Colonic mucosa (tissue), 1 donor: Measurements from ENCODE around the genes GOLGA6C and NEIL1.

GRCh38 chr15:74670935-74672018 is 24.5 kb downstream of the EDC3 start:
- PRO-cap, result no peak

DNA sequence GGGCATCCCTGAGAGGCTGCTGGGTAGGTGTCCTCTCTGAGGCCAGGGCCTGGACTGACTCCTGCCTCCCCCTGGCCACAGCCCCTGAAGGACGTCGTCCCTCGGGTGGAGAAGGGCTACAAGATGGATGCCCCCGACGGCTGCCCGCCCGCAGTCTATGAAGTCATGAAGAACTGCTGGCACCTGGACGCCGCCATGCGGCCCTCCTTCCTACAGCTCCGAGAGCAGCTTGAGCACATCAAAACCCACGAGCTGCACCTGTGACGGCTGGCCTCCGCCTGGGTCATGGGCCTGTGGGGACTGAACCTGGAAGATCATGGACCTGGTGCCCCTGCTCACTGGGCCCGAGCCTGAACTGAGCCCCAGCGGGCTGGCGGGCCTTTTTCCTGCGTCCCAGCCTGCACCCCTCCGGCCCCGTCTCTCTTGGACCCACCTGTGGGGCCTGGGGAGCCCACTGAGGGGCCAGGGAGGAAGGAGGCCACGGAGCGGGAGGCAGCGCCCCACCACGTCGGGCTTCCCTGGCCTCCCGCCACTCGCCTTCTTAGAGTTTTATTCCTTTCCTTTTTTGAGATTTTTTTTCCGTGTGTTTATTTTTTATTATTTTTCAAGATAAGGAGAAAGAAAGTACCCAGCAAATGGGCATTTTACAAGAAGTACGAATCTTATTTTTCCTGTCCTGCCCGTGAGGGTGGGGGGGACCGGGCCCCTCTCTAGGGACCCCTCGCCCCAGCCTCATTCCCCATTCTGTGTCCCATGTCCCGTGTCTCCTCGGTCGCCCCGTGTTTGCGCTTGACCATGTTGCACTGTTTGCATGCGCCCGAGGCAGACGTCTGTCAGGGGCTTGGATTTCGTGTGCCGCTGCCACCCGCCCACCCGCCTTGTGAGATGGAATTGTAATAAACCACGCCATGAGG is 10.1 kb upstream of the LMAN1L start:
- PRO-cap, result no peak

DNA sequence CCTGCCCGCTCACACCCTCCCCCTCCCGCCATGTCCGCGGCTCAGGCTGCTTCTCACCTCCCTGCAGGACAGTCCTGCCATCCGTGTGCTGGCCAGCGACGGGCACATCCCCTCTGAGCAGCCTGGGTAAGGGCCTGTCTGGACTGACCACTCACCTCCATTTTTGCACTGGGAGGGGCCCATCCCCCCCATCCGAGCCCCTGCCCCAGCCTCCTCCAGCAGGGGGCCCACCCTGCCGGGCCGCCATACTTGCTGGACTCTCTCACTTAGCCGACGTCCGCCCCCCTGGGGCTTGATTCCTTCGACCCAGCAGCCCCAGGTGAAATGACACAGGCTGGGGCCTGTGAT is 3.9 kb downstream of the LMAN1L start:
- PRO-cap, result no peak

GRCh38 chr15:74906110-74906730 is 431 bp downstream of the FAM219B start:
- PRO-cap, result bidirectional peak, plus-strand start at chr15:74906287, minus-strand start at chr15:74906283

- PRO-cap, result no peak
Measured at GRCh38 chr15:75007385-75007612, 11.9 kb downstream of the SCAMP5 start.

- PRO-cap, result no peak
Measured at GRCh38 chr15:75019504-75020391, 3.6 kb upstream of the PPCDC start.

- PRO-cap, result no peak
Measured at GRCh38 chr15:75198503-75199054, 3.1 kb upstream of the C15orf39 start.

DNA sequence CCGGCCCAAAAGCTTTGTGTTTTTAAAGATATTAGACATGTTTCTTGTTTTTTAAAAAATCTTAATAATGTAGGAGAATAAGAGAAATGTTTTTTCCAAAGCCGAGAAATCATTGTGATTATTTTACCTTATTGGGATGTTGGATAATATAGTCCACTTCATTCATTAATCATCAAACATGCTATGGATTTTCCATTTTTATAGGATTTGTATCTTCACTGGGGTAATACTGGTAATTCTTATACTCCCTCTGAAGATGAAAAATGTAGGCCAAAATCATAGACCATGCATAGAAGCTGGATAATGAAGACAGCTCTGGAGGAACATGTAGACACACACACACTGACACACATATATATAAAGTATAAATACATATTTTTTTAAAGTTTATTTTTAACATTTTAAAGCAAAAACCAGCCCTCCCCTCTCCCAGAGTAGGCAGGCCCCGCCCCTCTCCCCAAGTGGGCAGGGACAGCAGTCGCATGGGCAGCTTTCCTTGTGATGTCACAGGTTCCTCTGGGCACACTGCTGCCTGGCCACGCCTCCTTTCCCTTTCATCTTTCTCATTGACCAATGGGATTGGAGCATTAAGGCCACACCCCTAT is at the start of gene GOLGA6C:
Gene GOLGA6C, plus strand, starts transcription at position 423 of the 605 bp plus-strand sequence.
- PRO-cap, result no peak

- PRO-cap, result bidirectional peak, plus-strand start at chr15:75347043, minus-strand start at chr15:75346932; unidirectional peak, minus-strand start at chr15:75347301; bidirectional peak, plus-strand start at chr15:75347624, minus-strand start at chr15:75347555
Measured at GRCh38 chr15:75346740-75347759, at the start of gene NEIL1. TSS of gene NEIL1 (plus strand) at chr15:75347039.

DNA sequence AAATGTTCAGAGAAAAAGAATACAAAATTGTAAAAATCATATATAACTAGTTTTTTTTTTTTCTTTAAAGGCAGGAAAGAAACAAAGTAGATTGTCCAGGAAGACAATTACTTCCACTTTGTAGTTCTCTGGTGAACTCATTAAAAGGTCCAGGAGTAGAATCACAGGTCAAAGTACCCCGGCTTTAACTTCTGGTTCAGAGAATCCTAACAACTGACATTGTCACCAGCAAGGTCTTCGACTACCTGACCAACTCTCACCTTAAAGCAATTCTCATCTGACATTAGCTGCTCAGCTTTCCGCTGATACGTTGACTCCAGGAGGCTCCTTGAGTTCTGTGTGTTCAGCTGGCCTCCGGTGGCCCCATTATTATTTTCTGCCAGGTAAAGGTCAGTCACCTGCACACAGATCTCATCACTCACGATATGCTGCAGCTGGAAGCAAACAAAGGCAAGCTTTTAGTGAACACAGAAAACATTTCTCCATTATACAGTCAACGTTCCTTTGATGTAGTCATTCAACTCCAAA is 15.7 kb upstream of the MAN2C1 start:
- PRO-cap, result no peak

- PRO-cap, result no peak
Measured at GRCh38 chr15:75391337-75392216, 23.2 kb upstream of the MAN2C1 start.

- PRO-cap, result bidirectional peak, plus-strand start at chr15:75455967, minus-strand start at chr15:75455752; bidirectional peak, plus-strand start at chr15:75456327, minus-strand start at chr15:75456315
Measured at GRCh38 chr15:75455694-75456512, 4.4 kb upstream of the SIN3A start.

DNA sequence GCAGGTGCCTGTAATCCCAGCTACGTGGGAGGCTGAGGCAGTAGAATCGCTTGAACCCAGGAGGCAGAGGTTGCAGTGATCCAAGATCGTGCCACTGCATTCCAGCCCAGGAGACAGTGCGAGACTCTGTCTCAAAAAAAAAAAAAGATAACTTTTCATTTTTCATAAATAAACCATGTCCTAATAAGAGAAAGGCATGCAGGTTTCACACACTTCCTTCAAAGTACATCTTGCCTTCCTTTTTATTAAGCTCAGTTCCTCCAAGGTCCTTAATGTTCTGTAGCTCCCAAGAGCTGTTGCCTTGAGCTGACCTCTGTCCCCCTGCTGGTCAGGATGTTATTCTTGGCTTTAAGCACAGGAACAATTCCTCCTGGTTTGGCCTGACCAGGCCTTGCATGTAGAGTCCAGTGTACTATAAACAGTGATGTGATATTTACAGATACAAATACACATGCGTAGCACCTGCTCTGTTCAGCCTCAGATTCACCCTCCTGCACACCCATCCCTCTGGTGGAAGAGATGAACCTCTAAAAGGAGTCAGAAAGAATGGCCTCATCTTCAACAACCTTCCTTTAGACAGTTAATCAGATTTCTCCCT is 46.7 kb downstream of the PTPN9 start:
- PRO-cap, result no peak

- PRO-cap, result unidirectional peak, plus-strand start at chr15:75543303
Measured at GRCh38 chr15:75542987-75543601, 36.0 kb downstream of the PTPN9 start.

DNA sequence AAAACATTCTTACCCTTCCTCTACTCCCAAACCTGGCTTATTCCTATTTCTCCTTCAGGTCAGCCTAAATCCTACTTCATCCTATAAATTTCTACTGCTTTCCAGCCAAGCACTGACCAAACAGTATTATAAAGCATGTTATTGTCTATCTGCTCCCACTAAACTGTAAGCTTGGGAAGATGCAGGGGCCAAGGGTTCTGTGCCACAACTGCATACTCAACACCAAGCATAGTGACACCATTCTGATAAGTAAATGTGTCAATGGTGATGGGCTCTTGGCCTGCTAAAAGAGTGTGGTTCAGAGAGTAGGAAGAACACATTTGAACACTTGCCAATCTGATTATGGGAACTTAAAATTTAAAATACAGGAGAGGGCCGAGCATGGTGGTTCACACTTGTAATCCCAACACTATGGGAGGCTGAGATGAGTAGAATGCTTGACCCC is 34.2 kb downstream of the PTPN9 start:
- PRO-cap, result no peak

GRCh38 chr15:75570144-75570428 is 9.0 kb downstream of the PTPN9 start:
- PRO-cap, result no peak

DNA sequence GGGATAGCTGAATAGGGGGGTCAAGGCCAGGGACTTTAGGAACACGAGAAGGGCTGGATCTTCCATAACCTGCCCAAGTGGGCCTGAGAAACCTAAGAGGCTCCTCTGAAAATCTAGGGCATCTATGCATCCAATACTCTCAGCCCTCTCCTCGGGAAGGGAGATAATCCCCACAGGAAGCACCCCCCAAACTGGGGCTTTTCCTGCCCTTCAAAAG is 1.1 kb downstream of the PTPN9 start:
- PRO-cap, result no peak

DNA sequence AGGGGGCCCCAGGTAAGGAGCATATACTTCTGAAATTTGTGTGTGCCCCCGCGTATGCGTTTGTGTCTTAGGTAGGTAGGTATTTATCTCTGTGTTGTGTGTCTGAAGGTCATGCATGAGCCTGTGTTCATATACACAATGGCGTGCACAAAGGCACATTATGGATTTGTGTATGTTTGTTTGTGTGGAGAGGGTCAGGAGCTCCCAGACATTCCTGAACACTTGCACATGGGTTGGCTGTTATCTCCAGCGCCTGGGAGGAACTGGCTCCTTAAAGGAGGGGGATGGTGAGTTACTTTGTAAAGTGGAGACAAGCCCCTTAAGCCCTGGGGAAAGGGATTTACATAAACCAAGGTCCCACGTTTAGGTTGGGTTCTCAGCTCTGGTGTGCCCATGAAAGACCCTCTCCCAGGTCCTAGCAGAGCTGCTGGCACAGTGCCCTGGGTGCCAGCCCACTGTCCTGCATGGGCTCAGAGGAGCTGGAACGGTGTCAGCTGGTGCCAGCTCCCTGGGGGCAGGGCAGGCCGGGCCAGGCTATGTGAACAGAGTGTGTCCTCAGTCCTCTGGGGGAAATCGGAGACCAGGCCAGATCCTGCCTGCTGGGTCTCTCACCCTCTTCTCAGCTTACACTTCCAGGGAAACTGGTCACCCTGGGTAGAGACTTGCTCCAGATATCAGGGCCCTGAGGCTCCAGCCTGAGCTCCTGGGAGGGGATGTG is 25.0 kb downstream of the SNX33 start:
- PRO-cap, result no peak

- PRO-cap, result no peak
Measured at GRCh38 chr15:75699438-75699883, 13.2 kb downstream of the CSPG4 start.

DNA sequence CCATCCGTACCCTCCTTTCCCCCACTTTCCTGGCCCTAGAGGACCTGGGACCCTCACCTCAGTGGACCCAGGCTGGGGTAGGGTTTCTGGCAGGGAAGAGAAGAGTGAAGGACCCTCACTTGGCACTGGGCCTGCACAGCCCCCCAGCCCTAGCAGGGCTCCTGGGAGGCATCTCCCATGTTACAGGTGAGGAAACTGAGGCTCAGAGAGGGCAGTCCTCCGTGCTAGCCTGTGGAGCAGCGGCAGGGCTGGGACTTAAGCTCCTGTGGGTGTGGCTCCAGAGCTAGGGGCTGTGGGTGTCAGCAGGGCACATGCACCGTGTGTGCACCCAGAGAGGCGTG is 12.8 kb downstream of the CSPG4 start:
- PRO-cap, result no peak